SEM (cell line): ENCODE results near the genes ZNF502 and TGM4.

- PRO-cap: no peak
These were observed 999 bp downstream of the POMGNT2 start for GRCh38 chr3:43104822-43105338.

DNA sequence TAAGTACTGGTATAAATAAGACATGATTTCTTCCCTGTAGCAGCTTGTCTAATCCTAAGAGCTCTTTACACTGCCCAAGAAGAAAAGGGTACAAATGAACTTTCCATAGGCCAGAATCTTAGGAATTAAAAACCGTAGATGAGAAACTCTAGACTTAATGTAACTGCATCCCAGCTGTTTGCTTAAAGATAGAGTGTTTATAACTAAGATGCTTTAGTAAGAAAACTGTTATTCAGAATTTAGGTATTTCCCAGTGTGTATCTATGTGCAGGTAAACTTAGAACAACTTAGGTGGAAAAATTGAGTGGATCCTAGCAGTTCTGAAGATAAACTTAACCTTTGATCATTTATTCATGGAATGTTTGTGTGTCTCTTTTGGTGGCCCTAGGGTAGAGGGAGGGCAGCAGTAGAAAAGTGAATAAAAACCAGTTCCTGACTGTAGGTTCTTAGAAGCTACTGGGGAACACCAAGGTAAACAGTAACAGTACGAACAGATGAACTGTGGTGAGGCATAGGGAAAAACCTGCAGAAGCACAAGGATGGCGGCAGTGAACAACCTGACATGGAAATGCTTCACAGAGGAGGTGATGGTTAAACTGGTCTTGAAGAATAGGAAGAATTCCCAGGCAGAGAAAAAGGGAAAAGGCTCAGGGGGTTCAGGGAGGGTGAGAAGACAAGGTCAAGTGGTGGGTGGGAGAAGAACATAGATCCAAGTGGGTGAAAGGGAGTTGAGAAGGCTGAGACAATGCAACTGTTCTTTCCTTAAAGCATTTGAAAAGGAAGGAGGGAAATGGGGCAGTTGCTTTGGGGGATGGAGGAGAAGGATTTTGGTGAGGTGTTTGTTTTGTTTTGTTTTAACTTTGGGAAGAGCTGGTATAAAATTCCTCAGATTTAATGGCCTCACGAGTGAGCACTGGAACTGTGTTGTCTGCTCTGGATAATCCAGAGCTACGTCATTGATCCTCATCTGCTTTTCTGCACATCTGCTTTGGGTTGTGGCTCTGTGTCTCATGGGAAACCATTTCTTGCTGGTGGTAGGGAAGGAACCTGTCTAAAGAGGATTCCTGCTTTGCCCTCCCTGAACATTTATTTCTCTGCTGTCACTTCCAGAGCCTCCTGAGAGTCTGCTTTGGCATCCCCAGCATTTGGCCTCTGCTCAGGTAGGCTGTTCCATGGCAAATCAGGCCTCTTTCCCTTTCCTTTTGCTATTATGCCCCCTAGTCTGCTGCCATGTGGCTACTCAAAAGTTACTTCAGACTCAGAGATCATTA, 2.7 kb downstream of the SNRK start:
- PRO-cap: no peak

DNA sequence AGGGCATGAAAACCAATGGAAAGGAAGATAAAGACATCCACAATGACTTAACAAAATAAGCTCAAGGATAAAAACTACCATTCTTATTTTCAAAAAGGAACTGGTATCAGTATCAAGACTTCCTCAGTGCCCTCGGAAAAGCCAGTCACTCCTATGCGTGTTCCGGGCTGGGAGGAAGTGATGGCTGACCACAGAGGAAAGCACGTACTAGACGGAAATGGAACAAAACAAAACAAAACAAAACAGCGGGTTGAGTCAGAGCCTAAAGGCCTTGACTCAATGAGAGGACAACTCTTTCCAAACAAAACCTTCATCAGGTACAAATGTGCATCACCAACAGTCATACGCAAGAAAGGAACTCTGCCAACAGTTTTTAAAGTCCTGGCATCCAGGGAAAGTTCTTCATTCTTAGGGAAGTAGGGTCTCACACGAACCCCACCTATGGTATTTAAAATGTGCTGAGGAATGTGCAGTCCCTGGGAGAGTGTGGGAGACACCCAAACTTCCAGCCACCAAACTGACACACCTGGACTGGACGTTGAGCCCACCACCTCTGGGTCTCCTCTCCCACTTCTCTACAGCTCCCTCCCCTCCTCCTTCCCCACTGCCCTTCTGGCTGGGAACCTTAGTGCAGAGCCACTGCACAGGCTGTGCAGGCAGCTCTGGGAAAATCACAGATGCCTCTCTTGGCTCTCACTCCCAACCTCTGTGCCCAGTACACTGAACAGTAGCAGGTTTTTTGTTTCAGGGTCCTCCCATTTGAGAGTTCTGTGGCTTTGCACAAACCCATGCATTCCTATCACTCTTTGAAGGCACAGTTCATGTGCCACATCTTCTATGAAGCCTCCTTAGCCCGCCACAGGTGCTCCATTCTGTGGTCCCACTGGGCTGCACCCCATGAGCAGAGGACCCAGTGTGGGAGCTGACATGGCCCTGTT, 103.6 kb downstream of the SNRK start:
- PRO-cap: bidirectional peak, plus-strand start at position 235 of the sequence, minus-strand start at position 155 of the sequence

DNA sequence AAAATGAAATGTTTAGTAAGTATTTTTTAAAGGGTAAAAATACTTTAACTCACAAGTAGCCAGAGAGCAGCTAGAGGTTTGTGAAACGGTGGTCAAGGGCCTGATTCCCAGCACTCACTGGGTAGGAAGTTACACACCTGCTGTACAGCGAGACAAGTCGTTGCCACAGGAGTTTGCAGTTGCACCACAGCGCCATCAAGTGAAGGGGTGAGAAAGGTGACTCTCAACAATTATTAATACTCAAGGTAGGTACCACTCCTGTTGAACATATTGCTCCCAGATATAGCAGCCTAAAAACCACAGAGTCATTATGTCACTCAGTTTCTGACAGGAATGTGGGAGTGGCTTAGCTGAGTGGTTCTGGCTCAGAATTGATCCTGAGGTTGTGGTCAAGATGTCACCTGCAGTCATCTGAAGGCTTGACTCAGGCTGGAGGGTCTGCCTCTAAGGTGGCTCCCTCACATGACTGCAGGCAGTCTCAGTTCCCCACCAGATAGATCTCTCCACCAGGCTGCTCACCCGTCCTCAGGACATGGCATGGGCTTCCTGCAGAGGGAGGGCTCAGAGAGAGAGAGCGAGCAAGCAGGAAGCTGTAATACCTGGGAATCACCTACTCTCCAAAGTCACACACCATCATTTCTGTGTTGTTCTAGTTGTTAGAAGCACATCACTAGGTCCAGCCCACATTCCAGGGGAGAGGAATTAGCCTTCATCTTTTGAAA, 16.9 kb upstream of the ANO10 start:
- PRO-cap: no peak

DNA sequence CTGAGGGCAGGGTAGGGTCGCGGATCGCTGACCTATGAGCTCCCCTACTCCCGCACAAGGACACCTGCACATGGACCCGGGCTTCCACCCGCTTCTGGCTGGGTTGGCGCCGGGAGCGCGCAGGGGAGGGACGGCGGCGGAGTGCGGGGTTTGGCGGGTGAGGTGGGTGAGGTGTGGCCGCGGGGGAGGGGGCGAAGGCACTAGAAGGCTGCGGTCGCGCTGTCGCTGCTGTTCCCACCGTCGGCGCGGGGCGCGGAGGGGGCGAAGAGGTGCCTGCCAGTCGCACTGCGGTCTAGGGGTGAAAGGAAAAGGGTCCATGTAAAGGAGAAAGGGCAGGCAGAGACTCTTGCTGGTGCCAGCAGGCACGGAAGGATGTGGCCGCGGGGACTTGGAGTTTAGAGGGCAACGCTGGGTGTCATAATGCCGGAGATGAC, 246.0 kb upstream of the TOPAZ1 start:
- PRO-cap: no peak

GRCh38 chr3:44641775-44643097, 6.3 kb upstream of the ZNF35 start:
- PRO-cap: no peak

GRCh38 chr3:44712326-44713120, at the start of gene ZNF502:
ZNF502 (plus strand) TSS chr3:44712660.
- PRO-cap: no peak

DNA sequence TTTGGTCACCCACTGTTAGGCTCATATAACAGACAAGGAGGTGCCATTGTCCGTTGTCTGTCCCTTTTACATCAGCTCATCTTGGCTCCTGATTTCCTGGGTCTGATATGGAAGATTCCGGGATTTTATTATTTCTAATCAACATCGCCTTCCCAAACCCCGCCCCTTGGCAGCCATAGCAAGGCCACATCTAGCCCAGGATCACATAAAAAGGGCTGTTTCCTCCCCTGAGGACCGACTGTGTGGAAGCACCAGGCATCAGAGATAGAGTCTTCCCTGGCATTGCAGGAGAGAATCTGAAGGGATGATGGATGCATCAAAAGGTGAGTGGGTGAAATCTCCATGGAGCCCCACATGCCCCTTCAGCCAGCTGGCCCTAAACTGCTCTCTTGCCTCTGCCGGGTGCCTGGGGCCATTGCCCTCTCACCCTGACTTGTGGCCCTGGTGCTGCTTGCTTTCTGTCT, at the start of gene TGM4:
Gene TGM4 (plus strand): TSS at position 234 of the 464 bp plus-strand sequence.
- PRO-cap: no peak

GRCh38 chr3:44977129-44977604, 1.1 kb downstream of the EXOSC7 start:
- PRO-cap: no peak

DNA sequence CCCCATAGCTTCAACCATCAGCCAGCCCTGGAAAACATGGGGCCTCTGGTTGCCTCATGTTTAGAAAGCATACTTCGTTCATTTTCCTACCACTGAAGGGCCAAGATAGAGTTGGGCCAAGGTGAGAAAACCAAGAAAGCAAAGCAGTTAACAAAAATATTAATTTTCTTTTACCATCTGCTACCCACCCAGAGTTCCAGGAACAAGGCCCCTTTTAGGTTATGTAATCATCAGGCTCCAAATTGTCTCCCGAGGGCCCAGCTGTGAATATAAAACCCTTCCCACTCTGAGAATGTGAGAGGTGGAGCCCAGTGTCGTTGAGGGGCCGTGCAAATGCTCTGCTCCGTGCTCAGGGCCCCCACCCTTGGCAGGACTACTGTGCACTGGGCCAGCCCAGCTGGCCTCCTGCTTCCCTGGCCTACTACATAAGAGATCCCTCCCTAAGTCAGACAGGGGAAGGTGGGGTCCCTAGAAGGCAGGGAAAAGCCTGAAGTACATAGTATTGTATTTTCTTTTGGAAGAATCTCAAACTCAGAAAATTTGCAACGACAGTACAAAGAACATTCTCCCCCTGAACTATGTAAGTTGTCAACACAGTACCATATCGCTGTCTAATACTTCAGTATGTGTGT, 4.6 kb upstream of the CLEC3B start:
- PRO-cap: no peak

DNA sequence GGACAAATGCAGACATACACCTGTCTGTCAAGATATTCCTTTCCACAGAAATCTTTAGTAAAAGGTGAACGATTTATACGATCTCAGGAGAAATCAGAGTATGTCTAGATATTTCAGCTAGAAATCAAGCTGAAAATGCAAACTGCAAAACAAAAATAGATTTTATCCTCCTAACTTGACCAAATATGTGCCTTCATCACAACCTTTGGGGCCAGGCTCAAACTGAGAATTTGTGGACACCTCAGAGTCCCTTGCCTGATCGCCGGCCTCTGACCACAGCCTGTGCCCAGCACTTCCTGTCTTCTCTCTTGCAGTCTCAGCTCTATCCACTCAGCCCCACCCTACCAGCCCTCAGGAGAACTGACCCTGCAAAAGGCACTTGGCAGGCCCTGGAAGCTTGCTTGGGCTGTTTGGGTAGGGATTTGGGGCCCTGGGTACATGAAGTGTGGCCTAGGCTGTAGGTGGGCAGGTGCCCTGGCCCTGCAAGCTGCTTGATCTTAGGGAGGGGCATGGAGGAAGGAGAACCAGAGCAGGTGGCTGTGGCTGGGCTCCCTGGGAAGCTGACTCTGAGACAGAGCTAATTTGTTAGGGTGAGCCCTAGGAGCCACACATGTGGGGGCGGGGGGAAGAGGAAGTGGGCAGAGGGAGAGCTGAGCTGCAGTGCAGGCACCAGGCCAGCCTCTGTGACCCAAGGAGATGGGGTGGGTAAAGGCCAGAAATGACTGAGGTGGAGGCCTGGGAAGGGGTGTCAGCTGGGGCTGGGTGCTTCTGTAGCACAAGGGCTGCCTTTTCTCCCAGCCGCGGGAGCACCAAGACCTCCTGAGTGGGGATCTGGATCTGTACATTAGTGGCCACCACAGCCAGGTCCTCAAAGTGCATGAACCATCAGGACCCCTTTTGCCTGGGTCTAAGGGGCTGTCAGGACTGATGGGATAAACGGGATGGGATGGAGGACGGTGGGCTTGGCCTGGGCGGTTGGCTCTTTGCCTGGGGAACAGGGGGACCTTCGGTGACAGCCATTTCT, 8.7 kb downstream of the CLEC3B start:
- PRO-cap: no peak

GRCh38 chr3:45565151-45565671, 29.3 kb upstream of the LIMD1 start:
- PRO-cap: no peak

- PRO-cap: no peak
These were observed 9.6 kb downstream of the LIMD1 start for GRCh38 chr3:45604141-45604655.

- PRO-cap: no peak
These were observed 13.2 kb downstream of the LIMD1 start for GRCh38 chr3:45607714-45608115.

DNA sequence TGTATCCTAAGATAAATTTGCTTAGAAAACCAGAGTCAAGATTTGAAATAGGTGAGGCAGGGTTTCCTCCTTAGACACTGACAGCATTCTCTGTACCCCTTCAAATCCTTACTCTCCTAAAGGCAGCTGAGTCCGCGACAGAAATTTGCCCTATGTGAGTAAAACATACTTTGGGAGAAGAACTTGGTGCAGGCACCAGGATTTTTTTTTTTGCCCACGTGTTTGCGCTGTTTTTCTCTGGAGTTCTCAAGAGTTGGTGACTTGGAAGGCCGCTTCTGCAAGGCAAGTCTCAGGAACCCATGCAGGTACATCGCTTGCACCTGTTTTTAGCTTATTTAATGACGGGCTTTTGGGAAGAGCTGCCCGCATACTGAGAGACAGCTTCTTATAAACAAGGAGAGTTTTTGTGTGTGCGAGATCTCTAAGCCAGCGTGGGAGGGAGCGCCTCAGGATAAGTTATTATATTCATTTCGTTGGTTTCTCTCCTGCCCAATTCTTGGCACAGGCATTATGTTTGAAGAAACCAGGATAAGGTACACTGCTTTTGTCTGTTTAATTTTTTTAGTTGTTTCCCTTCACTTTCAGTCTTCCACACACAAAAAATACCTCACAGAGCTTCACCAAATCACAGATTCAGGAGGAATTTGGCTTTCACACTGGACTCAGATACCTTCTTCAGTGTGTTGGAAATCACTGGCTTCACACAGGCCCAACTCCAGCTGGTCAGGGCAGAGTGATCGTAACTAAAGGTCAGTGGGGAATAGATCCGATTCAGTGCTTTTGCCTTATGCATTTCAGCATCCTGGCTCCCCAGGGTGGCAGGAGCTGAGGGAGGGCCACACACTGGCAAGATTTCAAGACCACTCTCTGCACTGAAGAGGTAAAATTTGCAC, 11.3 kb upstream of the SACM1L start:
- PRO-cap: no peak

GRCh38 chr3:45800676-45800925, 4.3 kb upstream of the SLC6A20 start:
- PRO-cap: no peak

DNA sequence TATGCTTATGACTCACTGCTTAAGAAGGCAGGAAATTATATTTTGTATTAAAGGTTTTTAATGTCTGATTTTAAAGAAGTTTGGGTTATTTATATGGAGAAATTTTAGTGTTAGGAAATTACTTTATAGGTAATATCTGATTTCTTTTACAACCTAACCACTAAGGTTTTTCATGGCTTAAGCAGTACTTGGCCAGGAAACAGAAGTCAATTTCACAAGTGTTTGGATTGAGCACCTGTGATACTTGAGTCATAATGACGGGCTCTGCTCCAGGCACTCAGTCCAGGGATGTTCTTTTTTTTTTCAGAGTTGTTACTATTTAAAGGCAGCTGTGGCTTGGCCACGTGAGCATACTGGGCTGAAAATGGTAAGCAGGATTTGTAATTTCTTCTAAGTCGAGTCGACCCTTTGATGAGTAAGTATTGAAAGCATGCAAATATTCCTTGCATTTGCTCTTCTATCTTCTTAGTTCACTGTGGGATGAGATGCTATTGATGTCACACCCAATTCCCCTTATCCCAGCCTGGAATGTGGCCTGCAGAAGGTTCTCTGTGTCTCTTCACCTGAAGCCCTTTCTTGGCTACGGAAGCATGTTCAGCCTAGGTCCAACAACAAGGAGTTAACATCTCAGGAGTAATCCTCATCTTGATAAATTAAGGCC, 21.8 kb upstream of the SLC6A20 start:
- PRO-cap: no peak

- PRO-cap: no peak
These were observed 24.4 kb downstream of the CXCR6 start for GRCh38 chr3:45967254-45968525.

- PRO-cap: no peak
These were observed 22.9 kb downstream of the FYCO1 start for GRCh38 chr3:45972353-45973450.

- PRO-cap: no peak
These were observed 9.3 kb downstream of the FYCO1 start for GRCh38 chr3:45986256-45986817.